Camera-type eye (tissue), 1 donor: ENCODE results near the genes SCN9A and B3GALT1.

DNA sequence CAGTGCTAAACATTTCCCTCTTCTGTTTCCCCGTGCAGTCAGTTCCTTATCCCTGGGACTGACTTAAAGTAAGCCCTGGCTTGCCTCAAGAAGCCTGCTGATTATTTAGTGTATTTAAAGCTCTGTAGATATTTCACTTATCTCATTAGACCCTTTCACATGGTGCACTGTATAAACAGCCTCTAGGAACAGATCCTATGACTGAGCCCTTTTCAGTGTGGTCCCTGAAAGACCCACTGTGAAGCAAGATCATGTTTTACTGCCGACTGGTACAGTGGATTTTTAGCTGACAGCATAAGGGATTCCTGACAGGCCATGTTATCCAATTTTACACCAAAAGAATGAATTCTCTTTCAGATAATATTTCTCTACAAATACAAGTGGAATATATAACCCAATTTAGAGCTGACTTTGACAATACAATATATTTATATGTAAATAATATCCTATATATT lies 44.7 kb downstream of the SLC38A11 start:
- RAMPAGE, long total RNA = no peak

GRCh38 chr2:164920346-164920863 lies 34.9 kb downstream of the SLC38A11 start:
- RAMPAGE, long total RNA = no peak

DNA sequence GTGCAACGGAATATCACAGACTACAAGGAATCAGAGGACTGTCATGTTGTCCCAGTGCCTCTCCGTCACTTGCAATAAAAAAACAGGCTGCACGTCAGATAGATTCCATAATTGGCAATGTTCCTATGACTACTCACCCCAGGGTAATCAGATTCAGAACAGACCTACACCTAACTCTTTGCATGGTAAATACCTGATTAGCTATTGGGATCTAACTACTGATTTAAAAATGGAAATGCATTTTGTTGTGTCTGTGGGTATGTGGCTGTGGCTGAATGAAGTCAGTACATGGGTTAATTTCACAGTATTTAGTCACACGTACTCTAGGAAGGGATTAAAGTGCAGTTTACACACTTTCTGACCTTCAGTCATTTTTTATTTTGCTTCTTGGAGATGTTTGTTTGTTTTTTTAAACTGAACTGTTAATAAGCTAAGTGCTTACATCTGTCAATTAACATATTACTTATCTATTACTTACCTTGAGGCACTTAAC lies 91.7 kb downstream of the SCN3A start:
- RAMPAGE, long total RNA = no peak

DNA sequence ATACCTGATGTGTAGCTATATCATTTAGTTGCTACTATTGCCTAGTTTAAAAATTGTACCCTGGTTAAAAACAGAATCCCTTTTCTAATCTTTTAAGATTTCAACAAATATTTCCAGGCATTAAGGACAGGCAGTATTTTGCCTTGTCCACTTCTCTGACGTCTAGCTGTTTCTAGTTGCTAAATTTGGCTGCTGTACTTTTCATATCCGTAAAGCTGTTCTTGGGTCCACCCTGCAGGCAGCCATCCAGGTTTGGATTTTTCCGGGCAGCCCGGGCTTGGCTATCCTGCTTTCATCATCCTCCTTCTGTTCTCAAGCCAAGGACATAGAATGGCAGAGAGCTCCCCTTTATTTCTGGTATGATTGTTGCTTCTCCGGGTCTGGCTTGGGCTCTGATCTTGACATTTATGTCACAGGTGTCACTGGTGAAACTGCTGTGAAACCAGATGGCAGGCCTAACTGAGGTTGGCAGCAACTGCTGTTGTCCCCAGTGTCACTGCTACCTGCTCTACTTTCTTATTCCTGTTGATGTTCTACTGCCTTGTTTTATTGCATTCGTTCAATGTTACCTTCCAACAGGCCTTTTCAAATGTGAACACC lies 35.5 kb downstream of the SCN2A start:
- RAMPAGE, long total RNA = no peak

GRCh38 chr2:165573756-165574564 lies 104.5 kb downstream of the CSRNP3 start:
- RAMPAGE, long total RNA = no peak

DNA sequence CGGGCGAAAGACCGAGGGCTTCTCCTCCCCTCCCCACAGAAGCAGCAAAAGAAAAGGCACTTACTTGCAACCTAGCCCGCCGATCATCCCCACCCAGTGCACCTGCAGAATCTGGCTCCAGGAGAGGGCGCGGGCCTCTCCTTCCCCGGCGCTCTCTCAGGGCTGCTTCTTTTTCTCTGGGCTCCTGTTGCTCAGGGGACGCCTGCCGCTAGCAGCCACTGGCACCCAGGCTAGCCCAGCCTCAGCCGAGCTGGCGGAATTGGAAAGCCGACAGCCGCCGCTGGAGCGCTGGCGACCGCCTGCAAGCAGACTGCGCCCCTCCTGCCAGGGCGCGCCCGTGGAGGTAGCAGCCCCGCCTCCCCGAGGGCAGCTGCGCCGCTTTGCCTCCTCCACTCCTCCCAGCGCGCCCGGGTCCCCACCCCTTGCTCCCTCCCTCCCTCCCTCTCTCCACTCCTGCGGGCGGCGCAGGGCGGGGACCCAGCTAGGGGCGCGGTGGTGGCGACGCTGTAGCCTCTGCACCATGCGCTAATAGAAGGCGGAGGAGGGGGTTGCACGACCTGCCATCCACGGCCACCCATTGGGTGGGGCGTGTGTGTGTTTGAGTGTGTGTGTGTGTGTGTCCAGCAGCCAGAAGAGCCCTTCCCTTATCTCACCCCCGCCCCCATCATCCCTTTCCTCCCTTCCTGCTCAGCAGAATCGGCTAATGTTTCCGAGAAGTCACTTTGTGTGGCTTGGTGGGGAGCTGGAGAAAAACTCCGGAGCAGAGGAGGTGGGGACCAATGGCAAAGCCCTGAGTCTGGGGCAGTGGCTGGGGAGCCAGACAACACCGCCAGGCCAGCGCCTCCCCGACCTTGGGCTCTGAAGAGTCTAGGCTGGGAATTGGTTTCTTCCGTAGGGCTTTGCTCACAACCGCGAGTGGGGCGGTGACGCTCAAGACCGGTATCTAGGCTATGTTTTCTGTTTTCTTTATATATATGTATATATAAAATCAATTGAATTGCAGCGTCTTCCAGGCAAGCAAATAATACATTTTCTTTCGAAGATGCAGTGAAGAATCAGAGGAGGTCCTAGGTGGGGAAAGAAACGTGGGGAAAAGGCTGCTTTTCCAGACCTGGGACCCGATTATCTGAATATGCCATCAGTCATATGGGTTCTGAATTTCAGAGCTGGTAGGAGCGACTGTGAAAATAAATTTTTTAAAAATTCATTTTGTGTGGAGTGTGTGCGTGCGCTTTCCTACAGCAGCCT lies at the start of gene SCN9A:
SCN9A (minus strand) TSS at position 312 of the 1,248 bp plus-strand sequence.
- RAMPAGE, long total RNA = no peak

GRCh38 chr2:167292307-167293378 lies at the start of gene B3GALT1:
Gene B3GALT1 (plus strand): TSS chr2:167293001.
- RAMPAGE, long total RNA = no peak

DNA sequence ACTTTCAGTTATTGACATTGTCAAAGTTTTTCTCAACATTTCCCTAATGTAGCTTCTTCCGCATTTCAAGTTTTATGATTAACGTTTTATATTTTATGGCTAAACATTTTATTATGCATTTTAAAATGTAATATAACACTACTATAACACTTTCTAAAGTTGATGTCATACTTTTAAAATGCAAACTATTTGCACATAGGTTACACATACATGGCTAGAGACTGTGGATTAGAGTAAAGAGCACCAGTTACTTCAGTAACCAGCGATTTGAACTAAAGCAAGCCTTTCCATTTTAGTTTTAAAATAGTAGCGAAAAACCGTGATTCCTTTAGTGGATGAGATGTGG lies 91.0 kb downstream of the B3GALT1 start:
- RAMPAGE, long total RNA = no peak

- RAMPAGE, long total RNA = no peak
These were observed 172.2 kb downstream of the STK39 start for GRCh38 chr2:168074990-168075722.

DNA sequence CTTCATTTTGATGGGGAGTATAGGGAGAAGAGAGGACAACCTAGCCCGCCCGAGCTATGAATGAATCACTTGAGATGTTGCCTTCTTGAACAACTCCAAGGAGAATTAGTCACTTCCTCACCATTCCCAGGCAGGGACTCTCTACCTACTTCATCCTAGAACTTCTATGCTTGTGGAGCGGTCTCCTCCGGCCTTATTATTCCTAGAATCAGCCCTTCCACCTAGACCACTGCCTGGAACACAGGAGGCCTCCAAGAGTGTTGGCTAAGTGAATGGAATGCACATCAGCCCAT lies 57.5 kb downstream of the STK39 start:
- RAMPAGE, long total RNA = no peak

DNA sequence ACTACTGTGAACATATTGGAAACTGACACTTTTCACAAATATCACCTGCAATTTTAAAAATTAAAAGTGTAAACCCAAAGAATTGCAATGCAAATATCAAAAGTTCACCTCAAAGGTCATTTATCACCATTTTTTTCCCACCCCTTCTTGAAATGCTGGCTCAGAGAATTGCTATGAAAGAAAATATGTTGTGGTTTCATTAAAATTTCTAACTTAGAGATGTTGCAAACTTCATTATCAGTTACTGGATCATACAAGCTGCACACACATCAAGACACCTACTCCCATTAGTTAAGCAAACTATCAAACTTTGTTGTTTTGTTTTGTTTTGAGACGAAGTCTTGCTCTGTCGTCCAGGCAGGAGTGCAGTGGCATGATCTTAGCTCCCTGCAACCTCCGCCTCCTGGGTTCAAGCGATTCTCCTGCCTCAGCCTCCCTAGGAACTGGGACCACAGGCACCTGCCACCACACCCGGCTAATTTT lies 37.1 kb downstream of the STK39 start:
- RAMPAGE, long total RNA = no peak

DNA sequence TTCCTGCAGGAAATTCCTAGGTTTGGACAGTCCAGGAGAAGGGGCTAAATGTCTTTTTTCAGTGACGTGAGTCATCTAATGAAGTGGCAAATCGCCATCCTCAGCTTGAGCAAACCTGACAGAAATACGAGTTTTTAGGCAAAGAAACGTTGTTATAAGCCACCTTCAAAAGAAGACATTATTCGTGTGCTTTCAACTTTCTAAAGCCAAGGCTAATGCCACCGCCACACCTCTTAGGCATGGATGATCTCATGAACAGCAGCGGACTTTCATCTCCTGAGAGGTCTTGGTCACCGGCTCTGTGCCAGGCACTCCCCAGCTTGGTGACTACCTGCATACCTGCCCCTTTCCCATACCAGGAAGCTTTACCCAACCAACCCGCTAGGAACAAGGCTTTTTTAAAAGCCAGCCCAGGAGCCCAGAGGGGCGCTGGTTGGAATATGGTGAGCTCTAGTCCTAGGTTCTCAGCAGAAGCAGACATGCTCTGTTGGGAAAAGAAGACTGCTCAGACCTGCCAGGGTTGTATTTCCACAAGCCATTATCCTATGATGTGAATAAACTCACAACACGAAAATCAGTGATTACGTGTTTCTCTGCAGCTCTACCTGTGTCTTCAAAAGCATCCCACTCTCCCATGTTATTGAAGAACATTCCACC lies 30.7 kb downstream of the STK39 start:
- RAMPAGE, long total RNA = no peak

- RAMPAGE, long total RNA = no peak
These were observed 26.5 kb downstream of the STK39 start for GRCh38 chr2:168220786-168221377.

DNA sequence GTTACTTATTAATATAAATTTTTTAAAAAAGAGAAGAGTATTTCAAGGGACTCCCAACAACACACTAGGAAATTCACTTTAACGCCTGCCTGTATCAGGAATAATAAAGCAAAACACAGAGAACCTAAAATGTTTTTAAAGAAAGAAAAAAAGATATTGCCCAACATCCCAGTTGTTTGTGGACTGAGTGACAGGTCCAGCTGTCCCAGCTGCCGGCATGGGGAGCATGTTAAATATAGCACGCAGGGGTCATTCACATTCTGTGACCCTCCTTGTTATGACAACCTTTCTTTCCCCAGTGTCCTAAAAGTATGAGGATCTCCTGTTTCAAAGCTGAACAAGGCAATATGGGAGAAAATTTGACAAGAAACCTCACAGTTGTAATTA lies 4.4 kb downstream of the KLHL41 start:
- RAMPAGE, long total RNA = no peak

DNA sequence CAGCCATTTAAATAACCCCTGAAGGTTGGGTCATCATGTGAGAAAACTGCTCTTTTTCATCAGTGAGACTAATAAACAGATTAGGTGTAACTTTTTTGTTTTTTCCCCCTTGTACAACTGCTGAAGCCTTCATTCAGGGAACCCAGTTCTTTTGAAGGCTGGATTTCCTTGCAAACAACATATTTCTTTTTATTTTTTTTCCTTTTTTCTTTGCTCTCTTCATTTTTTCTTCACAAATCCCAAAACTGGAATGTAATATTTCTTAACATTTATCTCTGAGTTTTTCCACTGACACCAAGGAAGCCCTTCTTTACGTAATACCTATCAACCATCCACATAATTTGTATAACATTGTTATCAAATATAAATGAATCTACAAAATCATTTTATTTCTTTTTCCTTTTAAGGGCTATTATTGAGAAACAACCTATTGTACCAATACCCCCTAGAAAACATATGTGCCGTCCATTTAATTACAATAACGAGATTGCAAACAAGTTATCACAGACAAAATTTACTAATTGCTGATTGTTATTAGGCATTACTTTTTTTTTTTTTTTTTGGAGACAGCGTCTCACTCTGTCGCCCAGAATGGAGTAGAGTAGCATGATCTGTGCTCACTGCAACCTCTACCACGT lies 3.4 kb downstream of the FASTKD1 start:
- RAMPAGE, long total RNA = no peak

- RAMPAGE, long total RNA = no peak
These were observed 52.5 kb downstream of the PPIG start for GRCh38 chr2:169636404-169637233.

DNA sequence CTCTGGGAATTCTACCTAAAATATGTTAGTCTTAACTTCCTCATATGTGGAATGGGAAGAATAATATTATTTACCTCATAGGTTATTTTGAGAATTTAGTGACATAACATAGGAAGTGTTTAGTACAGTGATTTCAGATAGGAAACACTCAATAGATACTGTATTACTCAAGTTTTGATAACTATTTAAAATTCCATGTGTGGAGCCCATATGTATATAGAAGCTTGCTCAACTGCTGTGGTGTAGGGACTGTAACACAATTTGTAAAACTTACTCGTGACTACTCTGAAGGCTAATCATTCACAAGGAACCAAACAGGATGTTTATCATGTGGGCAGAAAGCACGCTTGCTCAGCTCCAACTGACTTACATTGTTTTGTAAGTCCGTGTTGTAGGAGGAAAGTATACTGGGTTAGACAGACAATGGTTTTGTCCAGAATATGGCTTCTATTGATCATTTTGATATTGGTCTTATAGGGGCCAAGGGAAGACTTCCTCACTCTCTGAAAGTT lies 259.6 kb upstream of the SP5 start:
- RAMPAGE, long total RNA = no peak

GRCh38 chr2:170716623-170717176 lies 1.6 kb downstream of the SP5 start:
- RAMPAGE, long total RNA = no peak

GRCh38 chr2:171049495-171050295 lies 111.0 kb downstream of the TLK1 start:
- RAMPAGE, long total RNA = no peak

- RAMPAGE, long total RNA = no peak
These were observed 2.8 kb downstream of the METTL8 start for GRCh38 chr2:171430848-171431550.